Progenitor cell of endocrine pancreas (in vitro differentiated cells): ENCODE measurements around a stretch of chr16.

- PRO-cap: no peak
These were observed 20.4 kb downstream of the CTU2 start for GRCh38 chr16:88726611-88727126.

- PRO-cap: no peak
These were observed 31.1 kb downstream of the CTU2 start for GRCh38 chr16:88737375-88737900.

DNA sequence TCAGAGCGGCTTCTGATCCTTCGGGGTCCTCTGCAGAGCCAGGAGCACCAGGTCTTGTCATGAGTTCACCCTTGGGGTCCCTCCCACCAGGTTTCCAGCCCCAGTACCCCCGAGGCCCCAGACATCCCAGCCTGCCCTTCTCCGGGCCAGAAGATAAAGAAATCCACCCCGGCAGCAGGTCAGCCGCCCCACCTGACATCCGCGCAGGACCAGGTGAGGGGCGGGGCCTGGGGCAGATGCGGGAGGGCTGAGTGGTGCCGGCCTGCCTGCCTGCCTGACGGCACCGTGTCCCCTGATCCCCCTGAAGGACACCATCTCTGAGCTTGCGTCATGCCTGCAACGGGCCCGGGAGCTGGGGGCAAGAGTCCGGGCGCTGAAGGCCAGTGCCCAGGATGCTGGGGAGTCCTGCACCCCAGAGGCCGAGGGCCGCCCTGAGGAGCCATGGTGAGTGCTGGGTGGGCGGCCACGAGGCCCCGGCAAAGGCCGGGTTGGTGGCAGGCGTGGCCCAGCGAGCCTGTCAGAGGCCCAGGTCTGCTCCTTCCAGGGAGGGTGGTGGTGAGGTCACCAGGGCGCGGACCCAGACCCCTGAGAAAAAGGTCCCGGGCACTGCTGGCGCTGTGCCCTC lies 978 bp downstream of the CDT1 start:
- PRO-cap: no peak

DNA sequence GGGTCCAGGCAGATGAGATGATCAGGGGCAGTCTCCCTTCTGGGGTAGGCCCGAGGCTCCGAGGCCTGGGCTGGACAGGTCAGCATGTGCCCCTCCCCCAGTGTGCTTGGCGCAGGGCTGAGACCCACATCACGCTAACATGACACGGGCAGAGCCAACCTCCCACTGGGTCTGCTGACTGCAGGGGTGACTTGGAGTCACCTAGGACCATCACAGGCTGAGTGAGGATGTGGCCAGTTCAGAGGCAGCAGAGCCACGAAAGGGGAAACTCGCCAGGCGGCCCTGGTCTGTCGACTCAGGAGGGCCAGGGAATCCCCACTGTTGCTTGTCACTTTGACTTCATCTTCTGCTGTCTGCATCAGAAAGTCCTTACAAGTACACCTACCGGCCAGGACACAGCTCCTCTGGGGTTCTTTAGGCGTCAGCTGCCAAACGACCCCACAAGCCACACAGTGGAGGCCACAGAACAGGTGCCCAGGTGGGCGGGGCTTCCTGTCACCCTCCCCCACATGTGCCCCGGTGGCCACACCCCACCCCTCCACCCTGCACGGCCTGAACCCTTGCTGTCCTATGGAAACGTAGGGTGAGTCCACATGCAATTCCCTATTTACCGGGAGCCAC lies 2.2 kb downstream of the GALNS start:
- PRO-cap: no peak

- PRO-cap: no peak
These were observed 53.0 kb downstream of the CBFA2T3 start for GRCh38 chr16:88923986-88924453.

- PRO-cap: no peak
These were observed 50.1 kb downstream of the CBFA2T3 start for GRCh38 chr16:88926850-88927287.

DNA sequence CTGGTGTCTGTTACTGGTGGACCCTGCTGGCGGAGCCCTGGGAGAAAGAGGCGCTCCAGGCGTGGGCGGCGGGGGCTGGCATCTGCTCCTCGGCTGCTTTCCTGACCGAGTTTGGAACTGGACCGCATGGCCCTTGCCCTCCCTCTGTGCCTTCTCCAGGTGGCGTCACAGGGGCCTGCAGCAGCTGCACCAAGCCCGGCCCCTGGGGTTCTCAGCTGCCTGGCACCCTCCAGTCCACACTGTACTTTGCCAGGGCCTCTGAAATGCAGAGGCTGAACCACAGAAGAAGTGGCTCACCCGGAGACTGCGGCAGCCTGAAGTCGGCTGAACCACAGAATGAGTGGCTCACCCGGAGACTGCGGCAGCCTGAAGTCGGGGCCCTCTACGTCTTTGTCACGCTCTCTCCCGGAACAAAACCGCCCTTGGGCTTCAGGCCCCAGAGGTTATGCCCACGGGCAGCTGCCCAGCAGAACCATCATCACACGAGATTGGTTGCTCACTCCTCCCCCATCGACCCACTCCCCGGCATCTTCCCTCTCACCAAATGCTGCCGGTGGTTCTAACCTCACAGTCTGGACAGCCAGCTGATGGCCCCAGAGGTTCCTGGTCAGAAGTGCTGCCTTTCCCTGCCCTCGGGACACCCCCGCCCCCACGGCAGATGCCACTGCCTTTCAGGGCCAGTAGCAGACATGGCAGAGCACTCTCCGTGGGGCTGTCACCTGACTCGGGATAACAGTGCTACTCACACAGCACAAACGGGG lies 20.2 kb downstream of the CBFA2T3 start:
- PRO-cap: no peak

- PRO-cap: no peak
These were observed 21.8 kb upstream of the ACSF3 start for GRCh38 chr16:89071739-89072463.

DNA sequence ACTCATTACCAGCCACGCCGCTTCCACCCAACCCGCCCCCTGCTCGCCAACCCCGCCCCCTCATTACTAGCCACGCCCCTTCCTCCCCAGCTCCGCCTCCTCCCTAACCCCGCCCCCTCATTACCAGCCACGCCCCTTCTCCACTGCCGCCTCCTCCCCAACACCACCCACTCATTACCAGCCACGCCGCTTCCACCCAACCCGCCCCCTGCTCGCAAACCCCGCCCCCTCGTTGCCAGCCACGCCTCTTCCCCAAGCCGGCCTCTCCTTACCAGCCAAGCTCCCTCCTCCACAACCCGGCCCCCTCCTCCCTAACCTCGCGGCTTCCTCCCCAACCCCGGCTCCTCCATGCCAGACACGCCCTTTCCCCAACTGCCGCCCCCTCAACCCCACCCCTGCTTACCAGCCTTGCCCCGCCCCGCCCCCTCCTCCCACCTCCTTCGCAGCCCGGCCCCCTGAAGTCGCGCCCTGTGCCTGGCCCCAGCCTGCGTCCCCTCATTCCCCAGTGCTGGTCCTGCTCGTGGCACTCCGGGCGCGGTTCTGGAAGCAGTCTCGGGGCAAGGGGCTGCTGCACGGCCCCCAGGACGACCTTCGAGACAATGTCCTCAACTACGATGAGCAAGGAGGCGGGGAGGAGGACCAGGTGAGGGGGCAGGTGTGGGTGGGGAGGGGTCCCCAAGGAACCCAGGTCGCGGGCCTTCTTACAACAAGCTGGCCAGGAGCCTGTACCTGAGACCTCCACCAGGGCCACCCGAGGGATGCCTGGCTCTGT lies 7.2 kb downstream of the SLC22A31 start:
- PRO-cap: no peak

DNA sequence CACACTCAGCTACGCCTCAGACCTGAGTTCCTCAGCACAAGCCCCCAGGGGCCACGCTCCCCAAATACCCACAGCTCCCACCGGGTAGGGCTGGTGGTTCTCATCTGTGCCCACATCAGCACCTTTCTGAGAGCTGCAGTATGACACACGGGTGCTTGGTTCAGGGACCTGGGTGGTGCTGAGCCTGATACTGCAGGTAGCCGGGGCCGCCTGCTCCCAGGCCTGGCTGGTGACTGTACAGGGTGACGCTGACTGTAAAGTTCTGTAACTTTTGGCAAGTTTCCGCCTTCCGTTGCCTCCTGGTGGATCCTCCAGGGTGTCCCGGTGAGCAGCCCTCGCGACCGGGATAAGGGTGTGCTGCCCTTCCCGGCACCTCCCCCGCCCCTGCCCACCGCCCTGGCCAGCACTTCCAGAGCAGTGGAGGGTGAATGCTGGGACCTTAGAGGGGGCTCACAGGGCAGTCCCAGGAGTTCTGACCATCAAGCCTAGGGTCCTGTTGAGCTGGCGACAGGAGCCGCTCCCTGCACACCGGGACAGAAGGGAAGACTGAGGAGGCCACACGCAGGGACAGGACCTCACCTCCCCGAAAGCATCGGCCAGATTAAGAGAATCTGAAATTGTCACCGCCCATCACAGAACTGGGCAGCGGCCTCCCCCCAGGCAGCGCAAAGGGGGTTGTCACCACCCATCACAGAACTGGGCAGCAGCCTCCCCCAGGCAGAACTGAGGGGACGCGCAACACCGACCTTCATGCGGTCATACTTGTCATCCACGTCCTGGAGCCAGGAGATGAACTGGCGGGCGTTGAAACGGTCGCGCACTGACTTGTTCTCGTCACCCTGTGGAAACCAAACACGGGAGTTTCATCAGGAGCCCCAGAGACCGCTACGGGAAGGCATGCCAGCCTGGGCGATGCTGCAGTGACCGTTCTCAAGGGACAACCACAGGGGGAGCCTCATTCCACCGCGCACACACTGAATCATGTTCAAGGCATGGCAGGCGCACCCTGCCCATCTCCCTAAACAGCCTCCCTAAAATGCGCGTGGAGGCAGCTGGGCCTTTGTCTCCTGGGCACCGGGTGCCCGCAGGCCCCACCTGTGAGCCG lies 52.9 kb downstream of the ZNF778 start:
- PRO-cap: no peak

- PRO-cap: no peak
These were observed 65.5 kb downstream of the ZNF778 start for GRCh38 chr16:89282871-89283469.

GRCh38 chr16:89283470-89284260 lies 66.2 kb downstream of the ZNF778 start:
- PRO-cap: no peak

DNA sequence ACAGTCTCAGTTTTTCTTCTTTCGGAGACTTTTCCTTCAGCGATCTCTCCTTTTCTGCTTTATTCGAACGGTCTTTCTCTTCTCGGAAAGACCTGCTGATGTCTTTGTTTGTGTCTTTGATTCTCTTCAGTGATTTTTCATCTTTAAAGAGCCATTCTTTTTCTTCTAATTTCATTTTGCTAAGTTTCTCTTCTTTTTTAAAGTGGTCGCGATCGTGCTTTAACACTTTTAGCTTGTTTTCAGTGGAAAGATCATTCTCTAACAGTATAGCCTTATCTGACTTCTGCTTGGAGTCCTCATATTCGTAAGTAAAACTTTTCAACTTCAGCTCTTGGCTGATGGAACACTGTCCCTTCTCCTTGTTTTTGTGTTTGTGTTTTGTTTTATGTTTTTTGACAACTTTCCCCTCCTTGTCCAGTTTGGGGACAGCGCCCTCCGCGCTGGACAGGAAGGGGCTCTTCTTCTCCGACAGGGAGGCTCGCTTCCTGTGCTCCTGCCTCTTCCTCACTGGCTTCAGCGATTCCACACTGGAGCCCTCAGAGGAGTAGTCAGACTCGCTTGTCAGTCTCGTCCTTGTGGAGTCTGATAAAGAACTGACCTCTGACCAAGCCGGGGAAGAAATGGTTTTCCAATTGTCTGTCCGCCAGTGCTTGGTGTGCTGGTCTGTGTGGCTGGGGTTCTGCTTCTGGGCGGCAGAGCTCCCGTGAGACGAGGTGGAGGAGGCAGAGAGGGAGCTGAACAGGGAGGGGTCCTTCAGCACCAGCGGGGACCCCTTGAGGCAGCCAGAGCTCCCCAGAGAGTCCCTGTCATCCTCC lies 67.0 kb downstream of the ZNF778 start:
- PRO-cap: no peak

DNA sequence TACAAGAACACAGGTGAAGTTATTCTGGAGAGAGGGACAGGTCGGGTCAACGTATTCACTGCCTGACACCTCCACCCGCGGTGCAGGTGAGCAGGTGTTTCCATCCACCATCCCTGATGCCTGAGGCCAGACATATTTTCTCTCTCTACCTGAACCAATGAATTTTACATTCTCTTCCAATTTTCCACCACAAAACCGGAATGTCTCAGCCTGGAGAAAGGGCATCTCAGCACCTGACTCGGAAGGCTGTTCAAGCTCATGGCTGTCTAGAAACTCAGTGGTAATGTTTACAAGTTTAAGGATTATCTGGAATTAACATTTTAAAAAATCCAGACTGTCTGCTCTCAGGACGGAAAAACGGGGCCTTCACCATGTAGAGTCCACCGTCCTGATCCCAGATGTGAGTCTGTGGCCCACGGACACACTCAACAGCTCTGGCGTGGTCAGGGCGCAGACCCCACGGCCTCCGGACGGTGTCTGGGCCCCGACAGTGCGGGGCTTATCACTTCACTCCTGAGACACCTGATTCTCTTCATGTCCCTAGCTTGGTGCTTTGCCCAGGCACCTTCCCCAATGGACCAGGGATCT lies 101.4 kb downstream of the ZNF778 start:
- PRO-cap: no peak

GRCh38 chr16:89335771-89336231 lies 118.3 kb downstream of the ZNF778 start:
- PRO-cap: no peak

DNA sequence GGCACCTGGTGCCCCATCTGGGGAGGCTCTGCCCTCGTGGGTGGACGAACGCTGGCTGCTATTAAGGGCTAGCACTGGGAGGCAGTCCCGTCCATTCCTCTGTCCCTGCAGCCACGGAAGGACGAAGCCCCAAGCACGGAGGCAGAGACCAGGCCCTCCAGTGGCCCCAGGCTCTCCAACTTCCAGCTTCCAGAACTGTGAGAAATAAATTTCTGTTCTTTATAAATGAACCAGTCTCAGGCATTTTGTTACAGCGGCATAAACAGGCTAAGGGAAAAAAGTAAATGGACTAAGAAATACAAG lies 127.8 kb downstream of the ZNF778 start:
- PRO-cap: no peak

- PRO-cap: no peak
These were observed 133.4 kb downstream of the ZNF778 start for GRCh38 chr16:89350670-89351459.

- PRO-cap: no peak
These were observed 129.3 kb downstream of the ANKRD11 start for GRCh38 chr16:89360777-89361688.

DNA sequence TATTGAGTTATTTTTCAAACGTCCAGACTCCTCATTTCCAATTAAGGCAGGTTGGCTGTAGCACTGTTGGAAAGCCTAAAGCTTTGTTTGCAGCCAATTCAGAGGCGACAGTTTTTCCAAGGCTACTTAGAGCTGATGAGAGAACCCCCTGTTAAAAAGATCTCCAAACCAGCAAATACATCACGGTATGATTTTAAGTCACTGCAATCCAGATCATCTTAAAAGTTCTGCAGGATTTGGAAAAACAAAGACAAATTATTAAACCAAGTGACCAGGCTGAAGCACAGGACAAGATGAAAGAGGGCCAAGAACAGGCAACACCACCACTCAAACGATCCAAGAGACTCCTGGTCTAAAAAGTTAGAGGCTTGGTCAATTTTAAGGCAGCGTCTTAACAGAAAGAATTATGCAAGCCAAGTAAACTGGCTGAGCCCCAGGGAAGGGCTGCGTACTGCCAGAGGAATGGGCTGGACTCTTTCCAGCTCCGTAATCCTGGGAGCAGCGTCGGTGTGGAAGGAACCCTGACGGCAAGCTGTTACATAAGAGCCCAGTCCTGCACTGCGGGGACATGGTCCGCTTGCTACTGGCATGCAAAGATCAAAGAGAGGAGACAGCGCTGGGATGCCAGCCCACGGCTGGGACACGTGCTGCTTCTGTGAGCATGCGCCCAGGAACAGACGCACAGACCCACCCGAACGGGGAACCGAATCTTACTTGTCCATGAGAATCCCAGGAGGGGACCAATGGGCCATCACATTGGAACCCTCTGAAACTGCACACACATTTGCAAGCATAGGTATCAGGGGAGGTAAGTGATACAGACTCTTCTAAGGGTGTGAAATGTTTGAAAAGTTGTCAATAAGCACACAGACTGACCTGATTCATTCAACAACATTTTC lies 95.3 kb downstream of the ANKRD11 start:
- PRO-cap: no peak

GRCh38 chr16:89417960-89418690 lies 72.2 kb downstream of the ANKRD11 start:
- PRO-cap: no peak